Fibroblast of the aortic adventitia (primary cell): ENCODE measurements around a stretch of chr12.

DNA sequence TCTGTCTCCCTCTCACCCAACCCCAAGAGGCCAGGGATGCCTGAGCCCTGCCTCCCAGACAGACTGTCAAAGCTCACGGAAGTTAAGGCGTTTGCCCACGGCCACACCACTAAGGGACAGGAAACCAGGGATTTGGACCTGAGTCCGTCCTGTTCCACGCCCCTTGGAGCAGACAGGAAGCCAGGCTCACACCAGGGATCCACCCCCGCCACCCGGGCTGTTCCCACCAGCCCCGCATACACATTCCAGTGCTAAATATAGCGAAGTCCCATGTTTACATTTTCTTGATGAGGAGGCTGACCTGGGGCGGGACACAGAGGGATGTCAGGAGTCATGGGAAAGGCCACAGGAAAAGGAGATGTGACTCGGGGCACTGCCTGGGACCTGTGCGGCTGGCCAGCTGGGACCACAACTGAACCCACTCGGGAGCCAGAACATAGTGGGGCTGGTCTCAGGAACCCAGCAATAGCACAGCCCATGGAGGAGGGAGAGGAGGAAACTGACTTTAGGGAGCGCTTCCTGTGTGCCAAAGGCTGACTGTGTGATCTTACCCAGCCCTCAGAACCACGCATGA, 51.0 kb downstream of the TESC start:
- CAGE, long polyA plus RNA, result no peak

- CAGE, long polyA plus RNA, result no peak
Observed at GRCh38 chr12:117052631-117053207, 46.5 kb downstream of the TESC start.

DNA sequence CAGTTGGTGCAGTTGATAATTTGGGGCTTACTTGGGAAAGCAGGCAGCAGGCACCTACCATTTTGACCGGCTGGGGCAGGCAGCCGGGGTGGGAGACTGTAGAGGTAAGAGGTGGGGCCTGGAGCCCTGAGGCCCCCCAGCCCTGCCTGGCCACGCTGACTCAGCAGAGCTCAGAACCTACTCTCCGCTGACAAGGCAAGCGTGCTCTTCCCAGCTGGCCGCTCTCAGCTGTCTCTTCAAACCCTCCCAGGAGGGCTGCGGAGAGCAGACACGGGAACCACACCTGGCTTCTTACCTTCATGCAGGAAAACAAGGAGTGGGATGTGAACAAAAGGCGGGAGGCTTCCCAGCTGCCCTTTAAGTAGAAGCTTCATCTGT, 12.5 kb upstream of the TESC start:
- CAGE, long polyA plus RNA, result no peak

DNA sequence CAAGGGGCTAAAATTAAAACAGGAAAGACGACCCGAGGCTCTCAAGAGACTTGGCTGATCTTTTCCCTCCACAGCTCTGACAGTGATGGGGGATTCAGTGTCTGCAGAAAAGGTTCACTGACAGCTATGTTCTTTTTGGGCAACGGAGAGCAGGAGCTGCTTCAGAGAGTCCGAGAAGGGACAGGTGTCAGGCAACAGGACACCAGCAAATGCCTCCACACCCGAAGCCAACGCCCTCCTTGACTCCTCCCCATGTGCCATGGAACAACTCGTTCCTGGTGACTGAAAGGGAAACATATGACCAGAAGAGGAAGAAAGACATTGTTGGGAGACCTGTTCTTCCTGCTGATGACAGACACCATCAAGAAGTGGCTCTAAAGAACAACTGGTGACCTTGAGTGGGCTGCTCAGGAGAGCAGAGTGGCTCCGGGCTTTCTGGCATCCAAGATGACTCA, 172.2 kb upstream of the NOS1 start:
- CAGE, long polyA plus RNA, result no peak

- CAGE, long polyA plus RNA, result no peak
Observed at GRCh38 chr12:117562177-117562754, 200.8 kb upstream of the NOS1 start.

DNA sequence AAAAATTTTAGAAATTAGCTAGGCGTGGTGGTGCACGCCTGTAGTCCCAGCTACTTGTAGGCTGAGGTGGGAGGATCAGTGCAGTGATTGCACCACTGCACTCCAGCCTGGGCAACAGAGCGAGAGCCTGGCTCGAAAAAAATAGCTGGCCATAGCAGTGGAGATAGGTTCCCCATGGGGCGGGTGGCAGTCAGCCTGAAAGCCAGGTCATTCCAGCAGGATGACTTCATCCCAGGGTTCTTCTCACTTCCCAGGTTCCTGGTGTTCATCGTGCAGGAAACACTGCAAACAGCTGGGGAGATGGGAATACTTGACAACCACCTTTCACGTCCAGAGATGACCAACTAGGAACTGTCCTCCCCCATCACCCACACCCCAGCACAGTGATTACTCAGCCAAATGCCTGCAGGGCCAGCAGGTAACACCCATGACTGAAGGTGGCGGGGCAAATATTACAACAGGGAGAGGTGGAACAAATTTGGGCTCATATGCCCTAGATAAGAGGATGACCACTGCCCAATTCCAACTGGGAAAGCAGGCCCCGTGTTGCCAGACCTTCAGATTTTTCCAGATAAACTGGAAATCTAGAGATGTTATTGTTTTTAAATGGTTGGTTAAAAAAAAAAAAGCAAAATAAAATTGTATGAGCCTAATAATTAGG, 1.7 kb downstream of the VSIG10 start:
- CAGE, long polyA plus RNA, result no peak

DNA sequence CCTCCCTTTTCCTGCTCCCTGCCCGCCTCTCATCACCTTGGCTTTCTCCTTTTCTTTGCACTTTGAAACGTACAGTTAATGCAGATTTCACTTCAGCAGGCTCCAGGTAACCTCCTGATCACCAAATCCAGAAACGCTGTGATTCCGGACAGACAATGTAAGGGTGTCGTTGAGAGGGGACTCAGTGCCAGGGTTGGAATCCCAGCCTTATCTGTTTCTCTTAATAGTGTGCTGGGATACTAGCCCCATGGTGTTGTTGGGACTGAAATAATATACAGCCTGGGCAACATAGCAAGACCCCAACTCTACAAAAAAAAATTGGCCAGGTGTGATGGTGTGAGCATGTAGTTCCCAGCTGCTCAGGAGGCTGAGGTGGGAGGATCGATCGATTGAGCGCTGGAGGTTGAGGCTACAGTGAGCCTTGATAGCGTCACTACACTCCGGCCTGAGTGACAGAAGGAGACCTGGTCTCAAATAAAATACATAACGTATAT, 1.2 kb downstream of the PEBP1 start:
- CAGE, long polyA plus RNA, result no peak

DNA sequence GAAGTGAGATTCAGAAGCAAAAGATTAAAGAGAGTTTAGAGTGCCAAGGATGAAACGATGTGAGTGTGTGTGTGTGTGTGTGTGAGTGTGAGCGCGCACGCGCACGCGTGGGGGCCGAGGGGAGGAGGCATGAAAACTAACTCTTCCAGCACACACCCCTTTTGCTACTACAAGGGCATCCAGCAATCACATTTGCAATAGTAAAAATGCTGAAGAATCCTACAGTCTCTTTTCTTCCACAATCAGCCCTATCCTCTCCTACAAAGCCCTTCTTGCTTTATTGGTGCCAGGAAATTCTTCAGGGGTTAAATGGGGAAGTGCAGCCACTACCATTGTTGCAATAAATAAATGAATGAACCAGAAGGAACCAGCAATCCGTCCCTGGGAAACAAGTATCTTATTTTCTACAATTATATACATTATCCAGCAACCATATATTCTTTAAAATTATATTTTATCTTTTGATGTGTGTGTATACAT, 53.0 kb downstream of the PEBP1 start:
- CAGE, long polyA plus RNA, result no peak

GRCh38 chr12:118201106-118201517, 65.2 kb downstream of the PEBP1 start:
- CAGE, long polyA plus RNA, result no peak

DNA sequence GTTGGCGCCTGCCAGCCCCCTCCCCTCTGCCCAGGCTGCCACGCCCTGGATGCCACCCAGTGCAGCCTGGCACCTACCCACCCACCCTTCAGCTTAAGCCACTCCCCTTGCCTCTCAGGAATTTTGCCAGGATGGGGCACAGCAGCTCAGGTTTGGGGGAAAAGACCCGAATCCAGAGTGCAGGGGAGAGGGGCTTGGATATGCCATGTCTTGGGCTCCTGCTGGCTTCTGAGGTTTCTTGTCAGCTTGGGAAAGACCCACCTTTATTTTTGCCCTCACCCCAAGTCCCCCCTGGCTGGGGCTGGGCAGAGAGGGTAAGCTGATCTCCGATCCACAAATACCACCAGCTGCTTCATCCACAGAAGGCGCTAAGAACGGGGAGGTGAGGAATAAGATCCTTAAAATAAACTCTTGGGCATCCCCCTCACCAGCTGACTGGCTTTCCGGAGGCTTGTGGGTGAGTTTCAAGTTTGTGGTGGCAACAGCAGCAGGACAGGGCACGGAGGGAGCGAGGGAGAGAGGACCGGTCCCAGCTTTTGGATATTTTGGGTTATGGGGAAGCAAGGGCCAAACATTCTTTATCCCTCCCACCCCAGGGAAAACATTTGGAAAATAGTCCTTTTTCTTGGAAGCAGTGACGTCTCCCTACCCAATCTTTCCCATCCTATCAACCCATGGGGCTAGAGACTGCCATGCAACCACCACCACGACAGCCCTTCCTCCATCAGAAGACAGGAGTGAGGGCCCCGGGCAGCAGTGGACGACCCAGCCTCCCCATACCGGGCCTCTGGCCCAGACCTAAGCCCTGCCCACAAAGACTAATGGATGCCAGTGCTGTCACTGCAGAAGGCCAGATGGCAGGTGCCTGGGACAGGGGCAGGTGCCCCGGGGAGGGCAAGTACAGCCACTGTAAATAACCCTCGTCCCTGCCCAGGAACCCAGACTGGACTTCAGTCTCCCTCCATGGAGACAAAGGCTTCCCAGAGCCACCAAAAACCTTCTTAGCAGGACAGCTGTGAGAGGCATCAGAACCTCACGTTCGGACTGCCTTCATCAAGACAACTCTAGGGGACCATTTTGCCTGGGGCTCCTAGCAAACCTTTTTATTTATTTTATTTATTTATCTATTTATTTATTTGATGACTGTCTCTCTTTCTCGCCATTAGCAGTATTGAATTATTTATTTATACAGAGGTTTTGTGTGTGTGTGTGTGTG, 20.6 kb upstream of the HSPB8 start:
- CAGE, long polyA plus RNA, result no peak

- CAGE, long polyA plus RNA, result no peak
Observed at GRCh38 chr12:119308930-119309544, 25.5 kb upstream of the CCDC60 start.

GRCh38 chr12:119341048-119341343, 6.5 kb downstream of the CCDC60 start:
- CAGE, long polyA plus RNA, result no peak

DNA sequence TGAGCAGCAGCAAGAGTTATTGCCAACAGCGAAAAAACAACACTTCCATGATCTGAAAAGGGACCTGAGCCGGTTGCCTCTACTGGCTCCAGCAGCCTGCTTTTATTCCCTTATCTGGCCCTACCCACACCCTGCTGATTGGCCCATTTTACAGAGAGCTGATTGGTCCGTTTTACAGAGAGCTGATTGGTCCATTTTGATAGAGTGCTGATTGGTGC, 62.6 kb downstream of the CCDC60 start:
- CAGE, long polyA plus RNA, result no peak

DNA sequence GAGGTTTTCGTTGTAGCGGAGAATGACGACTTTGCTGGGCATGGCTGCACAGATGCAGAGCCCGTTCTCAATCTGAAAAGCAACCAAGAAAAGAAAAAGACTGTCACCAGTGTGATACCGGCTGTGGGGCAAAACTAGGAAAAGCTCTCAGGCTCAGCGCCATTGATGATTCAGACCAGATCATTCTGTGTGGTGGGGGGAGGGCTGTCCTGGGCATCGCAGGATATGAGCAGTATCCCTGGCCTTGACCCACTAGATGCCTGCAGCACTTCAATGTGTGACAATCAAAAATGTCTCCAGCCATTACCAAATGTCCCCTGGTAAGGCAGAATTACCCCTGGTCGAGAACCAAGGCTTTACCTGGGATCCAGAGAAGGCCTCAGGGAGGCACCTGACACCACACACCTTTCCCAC, 36.5 kb downstream of the PRKAB1 start:
- CAGE, long polyA plus RNA, result no peak

- CAGE, long polyA plus RNA, result no peak
Observed at GRCh38 chr12:119857285-119857810, 19.8 kb downstream of the CIT start.

GRCh38 chr12:119989711-119989938, 589 bp downstream of the BICDL1 start:
- CAGE, long polyA plus RNA, result no peak

GRCh38 chr12:120141396-120141785, 24.8 kb upstream of the RAB35 start:
- CAGE, long polyA plus RNA, result no peak

- CAGE, long polyA plus RNA, result no peak
Observed at GRCh38 chr12:120247410-120247824, 18.1 kb downstream of the PXN start.

GRCh38 chr12:120261961-120263020, 3.2 kb downstream of the PXN start:
- CAGE, long polyA plus RNA, result no peak

DNA sequence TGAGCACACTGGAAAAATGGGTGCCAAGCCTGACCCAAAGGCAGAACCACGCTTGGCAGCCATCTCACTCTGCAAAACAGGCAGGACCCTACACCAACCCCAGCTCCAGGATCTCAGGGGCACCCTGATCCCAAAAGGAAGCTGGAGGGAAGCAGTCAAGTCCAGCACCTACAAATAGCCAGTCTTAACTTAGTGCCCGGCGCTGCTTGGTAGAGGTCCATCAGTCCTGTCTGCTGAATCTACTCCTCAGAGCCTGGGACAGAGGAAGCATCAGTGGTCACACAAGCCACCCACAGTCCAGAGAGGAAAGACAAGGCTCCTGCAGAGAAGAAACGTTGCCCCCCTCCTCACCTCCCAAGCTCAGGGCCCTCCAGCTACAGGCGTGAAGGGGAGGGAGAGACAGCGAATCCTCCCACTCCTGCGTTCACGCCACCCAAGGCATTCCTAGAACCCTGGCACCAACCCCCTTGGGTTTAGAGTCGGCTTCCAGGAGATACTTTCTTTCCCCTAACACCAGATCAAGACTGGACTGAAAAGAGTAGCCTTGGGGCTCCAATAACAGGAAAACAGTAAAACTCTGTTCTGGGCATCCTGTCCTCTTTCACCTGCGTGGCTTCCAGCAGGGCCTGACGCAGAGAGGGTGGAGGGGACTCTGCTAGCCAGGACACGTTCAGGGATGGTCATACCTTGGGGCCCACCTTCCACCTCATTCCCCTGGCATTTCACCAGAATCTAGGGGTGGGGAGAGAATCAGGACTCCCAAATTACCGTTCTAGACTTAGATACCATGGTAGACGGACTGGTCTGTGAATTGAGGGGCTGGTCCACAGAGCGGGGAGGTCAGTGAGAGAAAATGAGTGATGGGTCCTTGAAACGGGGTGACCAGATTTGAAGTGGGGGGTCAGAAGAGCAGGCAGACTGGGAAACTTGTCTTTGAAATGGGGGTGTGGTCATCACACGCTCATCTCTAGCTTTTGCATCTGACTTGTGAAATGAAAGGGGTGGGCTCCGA, 1.2 kb downstream of the PXN start:
- CAGE, long polyA plus RNA, result no peak